Kidney (tissue), 2 donors: ENCODE measurements around a stretch of chr18.

DNA sequence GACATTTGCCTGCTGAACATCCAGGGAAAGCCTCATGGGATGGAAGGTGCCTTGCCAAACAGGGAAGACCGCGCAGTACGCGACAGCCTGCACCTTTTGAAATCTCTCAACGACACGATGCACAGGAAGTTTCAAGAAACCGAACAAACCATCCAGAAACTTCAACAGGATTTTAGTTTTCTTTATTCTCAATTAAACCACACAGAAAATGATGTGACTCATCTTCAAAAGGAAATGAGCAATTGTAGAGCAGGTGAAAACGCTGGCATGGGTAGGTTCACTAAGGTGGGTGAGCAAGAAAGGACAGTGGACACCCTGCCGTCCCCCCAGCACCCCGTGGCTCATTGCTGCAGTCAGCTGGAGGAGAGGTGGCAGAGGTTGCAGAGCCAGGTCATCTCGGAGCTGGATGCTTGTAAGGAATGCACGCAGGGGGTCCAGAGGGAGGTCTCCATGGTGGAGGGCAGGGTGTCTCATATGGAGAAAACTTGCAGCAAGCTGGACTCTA is 45.0 kb downstream of the EMILIN2 start:
- PRO-cap = no peak
- RRBS = no CpG with 5 or more reads among the region's 12 CpGs

- PRO-cap = bidirectional peak, plus-strand start at chr18:2906209, minus-strand start at chr18:2906109
- RRBS = 13% methylated on average over 13 of the region's 47 CpGs
Observed at GRCh38 chr18:2905782-2906306, 59.0 kb downstream of the EMILIN2 start.

DNA sequence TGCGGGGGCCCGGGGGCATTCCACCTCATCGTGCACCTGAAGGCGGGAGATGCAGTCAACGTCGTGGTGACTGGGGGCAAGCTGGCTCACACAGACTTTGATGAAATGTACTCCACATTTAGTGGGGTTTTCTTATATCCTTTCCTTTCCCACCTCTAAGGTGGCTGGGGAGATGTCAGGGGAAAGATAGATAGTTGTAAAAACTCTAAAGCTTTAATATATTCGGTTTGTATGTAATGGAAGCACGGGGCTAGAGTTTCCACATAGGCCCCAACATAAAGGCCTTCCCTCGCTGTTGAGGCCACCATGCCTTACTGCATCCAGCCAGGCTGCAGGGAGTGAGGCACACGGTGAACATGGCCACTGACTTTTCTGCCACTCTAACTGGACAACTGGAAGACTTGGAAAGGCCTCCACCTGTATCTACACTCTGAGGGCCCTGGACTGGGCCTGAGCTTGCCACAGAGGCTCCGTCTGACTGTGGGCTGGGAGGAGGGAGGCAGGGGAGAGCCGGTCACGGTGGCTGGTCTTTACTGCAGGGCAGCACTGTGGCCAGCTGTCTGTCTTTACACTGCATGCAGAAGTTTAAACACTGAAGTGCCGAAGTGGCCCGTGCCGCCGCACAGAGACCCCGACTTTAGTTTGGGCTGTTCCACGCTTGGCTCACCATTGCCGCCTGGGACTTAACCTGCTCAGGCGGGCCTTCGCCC is 66.6 kb downstream of the EMILIN2 start:
- PRO-cap = no peak
- RRBS = no CpG with 5 or more reads among the region's 22 CpGs

GRCh38 chr18:2945432-2946375 is 67.2 kb downstream of the LPIN2 start:
- PRO-cap = no peak
- RRBS = no CpG with 5 or more reads among the region's 10 CpGs

- PRO-cap = no peak
- RRBS = no CpG with 5 or more reads among the region's 3 CpGs
Observed at GRCh38 chr18:2970323-2970732, 42.6 kb downstream of the LPIN2 start.

GRCh38 chr18:3010823-3011244 is 2.1 kb downstream of the LPIN2 start:
- PRO-cap = no peak
- RRBS = no CpG with 5 or more reads among the region's 8 CpGs

DNA sequence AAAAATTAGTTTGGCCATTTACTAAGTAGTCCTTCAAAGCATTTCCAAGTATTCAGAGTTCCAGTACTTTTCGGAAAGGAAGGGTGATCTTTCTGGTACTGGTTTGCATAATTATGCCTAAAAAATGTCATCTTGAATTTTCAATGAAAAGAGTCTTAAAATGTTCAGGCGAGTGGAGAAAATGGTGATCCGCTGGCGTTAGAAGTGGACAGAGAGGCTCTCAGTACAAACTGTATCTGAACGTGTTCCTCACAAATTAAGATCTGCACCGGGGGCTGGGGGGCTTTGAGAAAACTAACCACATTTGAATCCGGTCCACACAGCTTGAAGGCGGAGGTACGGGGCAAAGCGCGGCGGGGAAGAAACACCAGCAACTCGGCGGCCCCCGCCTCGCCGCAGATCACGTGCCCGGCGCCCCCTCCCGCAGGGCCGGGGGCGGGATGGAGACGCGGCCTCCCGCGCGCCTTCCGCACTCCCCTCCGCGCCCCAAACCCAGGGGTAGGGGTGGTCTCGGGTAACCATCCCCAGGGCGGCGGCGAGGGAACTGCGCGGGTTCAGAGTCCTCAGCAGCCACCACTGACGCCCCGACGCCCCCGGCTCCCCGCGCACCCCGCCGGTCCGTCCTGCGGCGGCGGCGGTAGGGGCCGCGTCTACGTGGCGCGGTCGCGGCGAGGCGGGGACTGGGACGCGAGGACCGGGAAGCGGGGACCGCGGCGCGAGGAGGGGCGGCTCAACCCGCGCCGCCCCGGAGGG is 549 bp downstream of the LPIN2 start:
- PRO-cap = bidirectional peak, plus-strand start at position 426 of the sequence, minus-strand start at position 401 of the sequence; bidirectional peak, plus-strand start at position 683 of the sequence, minus-strand start at position 587 of the sequence
- RRBS = 2% methylated on average over 35 of the region's 72 CpGs

GRCh38 chr18:3014939-3015752 is 2.2 kb upstream of the LPIN2 start:
- PRO-cap = no peak
- RRBS = no CpG with 5 or more reads among the region's 11 CpGs

- PRO-cap = no peak
- RRBS = no CpG with 5 or more reads among the region's 7 CpGs
Observed at GRCh38 chr18:3045498-3045930, 32.6 kb upstream of the LPIN2 start.

DNA sequence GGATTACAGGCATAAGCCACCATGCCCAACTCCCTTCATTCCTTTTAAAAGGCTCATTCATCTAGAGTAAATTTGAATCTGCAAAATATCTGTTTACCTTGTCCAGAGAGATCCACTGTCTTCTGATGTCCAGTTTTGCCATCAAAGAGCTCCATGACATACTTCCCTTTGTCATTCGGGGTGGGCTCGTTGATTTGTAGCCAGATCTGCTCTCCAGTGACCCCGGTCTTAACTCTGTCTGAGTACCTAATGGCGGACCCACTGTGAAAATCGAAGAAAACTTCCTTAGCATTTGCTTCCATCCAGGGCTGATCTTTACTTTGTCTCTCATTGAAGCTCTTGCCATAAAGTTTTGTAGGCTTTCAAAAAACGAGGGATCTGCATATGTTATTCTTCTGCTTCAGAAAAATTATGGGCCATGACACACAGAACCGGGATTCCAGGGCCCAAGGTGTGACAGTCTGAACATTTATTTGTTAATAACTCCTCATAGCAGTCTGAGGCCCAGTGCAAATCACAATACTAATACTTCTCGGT is 66.2 kb upstream of the LPIN2 start:
- PRO-cap = unidirectional peak, plus-strand start at position 365 of the sequence
- RRBS = no CpG with 5 or more reads among the region's 8 CpGs

GRCh38 chr18:3194723-3195544 is 24.8 kb downstream of the MYOM1 start:
- PRO-cap = no peak
- RRBS = no CpG with 5 or more reads among the region's 7 CpGs

DNA sequence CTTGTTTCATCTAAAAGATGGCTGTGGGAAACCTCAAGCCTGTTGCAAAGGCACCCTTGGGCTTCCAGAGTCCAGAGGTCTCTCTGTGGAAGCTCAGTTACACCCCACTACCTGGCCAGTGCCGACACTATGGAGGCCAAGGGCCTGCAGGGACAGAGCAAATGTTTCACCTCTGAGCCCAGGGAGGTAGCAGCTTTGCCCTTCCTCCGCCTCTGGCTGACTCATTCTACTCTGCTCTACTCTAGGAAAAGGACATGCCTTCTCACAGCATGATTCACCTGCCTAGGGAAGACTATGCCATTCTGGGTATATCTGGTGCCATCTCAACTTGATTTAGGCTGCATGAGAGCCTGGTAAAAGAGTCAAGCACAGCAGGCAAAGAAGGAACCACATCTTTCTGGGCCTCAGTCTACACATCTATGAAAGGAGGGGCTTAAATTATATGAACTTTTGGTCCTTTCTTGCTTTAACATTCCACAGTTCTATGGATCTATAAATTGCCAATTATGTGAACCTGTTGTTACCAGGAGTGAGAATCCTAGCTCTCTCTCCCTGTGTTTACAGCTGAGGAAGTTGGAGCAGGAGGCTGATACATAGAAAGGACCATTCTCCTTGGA is 12.1 kb downstream of the MYOM1 start:
- PRO-cap = no peak
- RRBS = no CpG with 5 or more reads among the region's 2 CpGs

DNA sequence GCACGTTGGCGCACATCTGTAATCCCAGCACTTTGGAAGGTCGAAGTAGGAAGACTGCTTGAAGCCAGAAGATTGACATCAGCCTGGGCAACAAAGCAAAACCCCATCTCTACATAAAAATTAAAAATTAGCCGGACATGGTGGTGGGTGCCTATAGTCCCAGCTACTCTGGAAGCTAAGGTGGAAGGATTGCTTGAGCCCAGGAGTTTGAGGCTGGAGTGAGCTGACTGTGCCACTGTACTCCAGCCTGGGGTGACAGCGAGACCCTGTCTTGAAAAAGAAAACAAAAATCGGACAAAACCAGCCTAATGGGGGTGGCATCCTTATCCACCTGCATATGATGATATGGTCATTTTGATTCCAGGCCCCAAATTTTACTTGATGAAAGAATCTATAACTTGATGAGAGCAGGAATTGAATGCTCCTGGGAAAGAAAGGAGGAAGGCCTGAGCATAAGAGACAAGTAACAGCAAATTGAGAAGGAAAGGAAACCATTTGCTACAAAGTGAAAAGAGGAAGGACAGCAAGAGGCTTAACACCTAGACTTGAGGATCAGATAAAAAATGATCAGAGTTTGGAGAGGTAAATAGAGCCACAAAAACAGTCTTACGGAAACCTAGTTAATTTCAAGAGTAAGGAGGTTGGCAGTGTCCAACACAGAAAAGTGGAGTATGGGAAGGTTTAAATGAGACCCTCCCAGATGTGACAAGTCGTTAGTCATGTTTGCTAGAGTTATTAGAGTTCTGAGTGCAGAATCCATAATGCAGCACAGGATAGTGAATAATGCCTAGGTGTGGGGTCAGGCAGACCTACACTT is 3.6 kb upstream of the MYL12B start:
- PRO-cap = unidirectional peak, plus-strand start at position 506 of the sequence
- RRBS = no CpG with 5 or more reads among the region's 8 CpGs

GRCh38 chr18:3520321-3520712 is 70.3 kb downstream of the TGIF1 start:
- PRO-cap = no peak
- RRBS = no CpG with 5 or more reads among the region's 5 CpGs

- PRO-cap = unidirectional peak, plus-strand start at chr18:3606131
- RRBS = no CpG with 5 or more reads among the region's 18 CpGs
Observed at GRCh38 chr18:3605456-3606700, 155.9 kb downstream of the TGIF1 start.

GRCh38 chr18:3608420-3608833 is 158.5 kb downstream of the TGIF1 start:
- PRO-cap = no peak
- RRBS = no CpG with 5 or more reads among the region's 4 CpGs

- PRO-cap = no peak
- RRBS = no CpG with 5 or more reads among the region's 14 CpGs
Observed at GRCh38 chr18:3652257-3653266, 202.6 kb downstream of the TGIF1 start.

DNA sequence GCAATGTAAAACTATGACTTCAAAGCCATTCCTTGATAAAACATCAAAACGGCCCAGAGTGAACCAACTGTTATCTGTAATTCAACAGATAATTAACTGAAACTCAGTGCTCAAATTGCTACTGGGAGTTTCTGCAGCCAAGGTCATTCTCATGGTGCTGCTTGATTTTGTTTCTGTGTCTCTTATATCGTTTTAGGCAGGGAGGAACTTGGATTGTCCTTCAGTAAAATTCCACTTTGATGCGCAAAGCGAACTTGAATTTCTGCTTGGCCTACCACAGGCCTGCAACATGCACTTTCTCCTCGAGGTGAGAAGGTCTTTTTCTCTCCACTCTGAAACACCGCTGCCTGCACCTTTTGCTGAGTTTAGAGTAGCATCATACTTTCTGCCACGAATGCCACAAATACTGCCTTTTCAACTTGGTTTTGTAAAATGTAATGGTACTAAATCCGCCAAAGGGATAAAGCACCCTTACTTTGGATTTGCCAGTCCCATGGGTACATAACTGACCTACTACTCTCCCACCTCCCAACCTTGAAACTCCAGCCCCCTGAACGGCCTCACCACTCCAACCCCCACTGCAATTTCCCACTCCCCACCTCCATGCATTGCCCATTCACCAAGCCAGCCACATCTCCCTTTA is 204.7 kb downstream of the TGIF1 start:
- PRO-cap = no peak
- RRBS = no CpG with 5 or more reads among the region's 9 CpGs

DNA sequence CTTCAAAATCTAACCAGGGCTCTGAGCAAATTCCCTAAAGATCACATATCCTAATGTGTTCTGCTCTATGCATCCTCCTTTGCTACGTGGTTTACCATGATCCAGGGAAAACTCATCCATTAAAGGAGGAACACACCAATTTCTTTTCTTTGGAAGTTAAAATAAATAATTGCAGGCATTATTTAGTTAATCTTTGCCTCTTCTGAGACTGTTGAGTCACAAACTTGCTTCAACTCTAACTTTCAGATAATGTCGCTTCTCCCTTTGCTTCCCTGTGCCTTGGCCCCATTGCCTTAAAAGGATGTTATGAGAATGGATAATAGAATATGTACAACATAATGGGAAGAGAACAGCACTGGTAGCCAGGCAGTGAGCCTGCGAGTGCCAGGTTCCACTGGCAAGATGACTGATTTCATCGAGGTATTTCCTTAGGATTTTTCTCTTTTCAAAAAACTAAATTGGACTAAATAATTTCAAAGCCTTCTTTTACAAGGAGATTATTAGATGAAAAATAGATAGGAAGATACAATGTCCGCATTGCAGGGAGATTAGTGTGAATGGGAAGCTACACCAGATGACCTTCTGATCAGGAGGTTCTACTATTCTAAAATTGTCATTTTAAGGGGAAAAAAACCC is 420.9 kb downstream of the TGIF1 start:
- PRO-cap = no peak
- RRBS = no CpG with 5 or more reads among the region's 5 CpGs

DNA sequence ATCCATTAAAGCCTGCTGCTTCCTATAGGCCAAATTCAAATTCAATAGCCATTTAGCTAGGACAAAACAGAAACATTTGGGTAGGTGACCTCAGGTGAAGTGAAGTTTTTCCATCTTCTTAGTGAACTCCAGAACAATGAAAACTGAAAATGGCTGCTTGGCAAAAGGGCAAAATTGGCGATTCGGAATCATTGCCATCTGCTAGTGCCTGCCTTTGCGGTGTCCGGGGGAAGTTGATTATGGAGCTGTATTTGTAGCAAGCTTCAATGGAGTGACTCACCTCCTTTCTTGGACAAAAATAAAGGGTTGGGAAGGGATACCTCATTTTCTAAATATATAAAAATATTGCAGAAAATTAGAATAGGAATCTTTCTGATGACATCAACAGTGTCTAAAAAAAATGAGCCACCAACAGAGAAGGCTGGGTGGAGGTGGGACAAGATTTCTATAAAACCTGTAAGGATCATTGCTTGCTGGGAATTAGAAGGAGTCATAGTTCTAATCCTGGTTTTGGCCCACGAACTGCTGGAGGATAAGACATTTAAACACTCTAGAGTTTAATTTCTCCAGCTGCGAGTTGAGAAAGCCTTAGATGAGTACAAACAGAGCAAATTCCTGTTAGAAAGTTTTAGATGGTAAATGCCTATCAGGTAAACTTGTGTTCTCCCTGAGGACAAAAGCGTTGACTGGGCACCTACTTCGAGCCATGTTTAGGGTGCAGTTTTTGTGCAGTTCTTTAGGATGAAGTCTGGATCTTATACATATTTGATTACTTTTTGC is 460.7 kb downstream of the TGIF1 start:
- PRO-cap = no peak
- RRBS = no CpG with 5 or more reads among the region's 8 CpGs